Subcutaneous adipose tissue (tissue), 3 donors: ENCODE data around the gene STK32C.

GRCh38 chr10:131936632-131937271, 35.9 kb downstream of the PPP2R2D start:
- PRO-cap, result no peak
- RAMPAGE, long total RNA, 3 experiments, result no peak in any of the 3 experiments

- PRO-cap, result no peak
- RAMPAGE, long total RNA, 3 experiments, result no peak in any of the 3 experiments
Measured at GRCh38 chr10:131947790-131948371, 33.8 kb downstream of the BNIP3 start.

- PRO-cap, result bidirectional peak, plus-strand start at chr10:132308181, minus-strand start at chr10:132307971
- RAMPAGE, long total RNA, 3 experiments, result no peak in any of the 3 experiments
Measured at GRCh38 chr10:132307041-132308024, at the start of gene STK32C. STK32C (minus strand) TSS chr10:132307950.

- PRO-cap, result no peak
- RAMPAGE, long total RNA, 3 experiments, result no peak in any of the 3 experiments
Measured at GRCh38 chr10:132388700-132389934, 7.9 kb upstream of the PWWP2B start.

GRCh38 chr10:132411063-132412163, 14.4 kb downstream of the PWWP2B start:
- PRO-cap, result bidirectional peak, plus-strand start at chr10:132412104, minus-strand start at chr10:132411853
- RAMPAGE, long total RNA, 3 experiments, result no peak in any of the 3 experiments

DNA sequence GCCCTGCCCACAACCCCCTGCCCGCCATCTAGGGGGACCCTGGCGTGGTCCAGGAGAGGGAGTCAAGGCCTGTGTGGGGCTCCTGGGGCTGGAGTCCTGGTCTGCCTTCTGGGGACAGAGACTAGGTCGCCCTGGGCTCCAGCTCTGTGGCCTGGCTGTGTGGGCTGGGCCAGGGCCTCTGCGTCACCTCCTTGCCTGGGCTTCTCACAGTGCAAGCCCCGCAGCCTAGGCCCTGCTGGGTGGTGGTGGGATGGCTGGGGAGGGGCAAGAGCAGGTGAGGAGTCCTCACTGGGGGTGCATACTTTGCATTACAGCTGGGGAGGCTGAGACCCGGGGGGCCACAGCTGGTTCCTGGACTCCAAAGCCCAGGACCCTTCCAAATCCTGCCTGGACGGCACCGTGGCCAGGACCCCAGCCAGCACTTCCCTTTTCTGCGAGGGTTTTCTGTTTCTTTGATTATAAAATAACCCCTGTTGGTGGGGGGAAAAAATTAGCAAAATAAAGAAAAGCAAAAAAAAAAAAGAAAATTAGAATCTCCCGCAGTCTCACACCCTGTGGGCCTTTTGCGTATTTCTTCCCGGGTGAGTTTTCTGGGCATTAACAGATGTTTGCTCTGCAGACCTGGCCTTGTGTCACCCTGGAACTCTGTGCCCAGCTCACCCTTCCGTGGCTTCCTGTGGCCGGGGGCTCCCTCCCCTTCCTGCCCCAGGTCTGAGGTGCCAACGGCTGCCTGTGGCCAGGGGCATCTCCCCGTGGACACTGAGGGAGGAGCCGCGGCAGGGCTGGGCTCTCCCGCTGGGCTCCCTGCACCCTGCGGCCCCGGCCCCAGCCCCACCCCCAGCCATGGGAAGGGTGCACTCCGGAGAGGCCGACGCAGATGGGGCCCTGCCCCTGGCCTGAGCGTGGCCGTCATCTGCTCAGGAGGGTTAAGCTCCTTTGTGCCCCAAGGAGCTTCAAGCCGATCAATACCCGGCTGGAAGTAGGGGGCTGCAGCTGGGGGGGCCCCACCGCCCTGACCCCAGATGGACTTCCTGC, 23.8 kb downstream of the PWWP2B start:
- PRO-cap, result unidirectional peak, minus-strand start at position 761 of the sequence
- RAMPAGE, long total RNA, 3 experiments, result no peak in any of the 3 experiments

- PRO-cap, result no peak
- RAMPAGE, long total RNA, 3 experiments, result no peak in any of the 3 experiments
Measured at GRCh38 chr10:132422897-132423882, 26.2 kb downstream of the PWWP2B start.

DNA sequence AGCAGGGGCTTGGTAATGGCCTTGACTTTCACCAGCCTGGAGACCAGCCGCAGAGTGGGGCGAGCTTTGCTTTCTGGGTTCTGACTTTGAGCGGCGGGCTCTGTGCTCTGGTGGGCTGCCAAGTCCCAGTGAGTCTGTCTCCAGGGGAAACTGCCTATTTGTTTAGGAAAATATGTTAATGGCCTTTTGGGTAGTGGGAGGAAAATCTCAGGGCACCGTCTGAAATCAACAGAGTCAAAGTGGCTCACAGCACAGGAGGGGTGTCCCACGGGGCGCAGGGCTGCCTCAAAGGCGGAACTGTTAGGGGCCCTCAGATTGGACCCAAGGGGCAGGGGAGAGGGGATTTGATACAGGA, 68.0 kb upstream of the INPP5A start:
- PRO-cap, result no peak
- RAMPAGE, long total RNA, 3 experiments, result no peak in any of the 3 experiments

DNA sequence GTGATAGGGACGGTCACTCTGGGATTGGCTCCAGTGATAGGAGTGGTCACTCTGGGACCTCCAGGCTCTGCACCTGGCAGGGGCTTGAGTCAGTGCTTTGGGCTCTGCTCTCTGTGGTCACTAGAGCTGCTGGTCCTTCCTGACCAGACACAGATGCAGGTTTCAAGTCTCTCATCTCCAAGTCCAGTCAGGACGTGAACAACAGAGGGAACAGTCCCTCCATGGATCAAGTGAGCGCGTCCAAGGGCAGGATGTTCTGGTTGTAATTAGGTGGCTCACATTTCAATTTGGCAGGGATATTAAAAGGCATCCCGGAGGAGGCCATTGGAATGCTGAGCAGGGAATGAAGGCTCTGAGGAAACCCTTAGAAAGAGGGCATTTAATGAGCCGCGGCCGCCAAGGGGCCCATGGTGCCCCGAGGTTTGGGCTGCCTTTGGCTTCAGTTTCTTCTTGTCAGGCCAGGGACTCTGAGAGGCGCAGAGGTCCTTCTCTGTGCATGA, 30.9 kb upstream of the INPP5A start:
- PRO-cap, result no peak
- RAMPAGE, long total RNA, 3 experiments, result no peak in any of the 3 experiments

DNA sequence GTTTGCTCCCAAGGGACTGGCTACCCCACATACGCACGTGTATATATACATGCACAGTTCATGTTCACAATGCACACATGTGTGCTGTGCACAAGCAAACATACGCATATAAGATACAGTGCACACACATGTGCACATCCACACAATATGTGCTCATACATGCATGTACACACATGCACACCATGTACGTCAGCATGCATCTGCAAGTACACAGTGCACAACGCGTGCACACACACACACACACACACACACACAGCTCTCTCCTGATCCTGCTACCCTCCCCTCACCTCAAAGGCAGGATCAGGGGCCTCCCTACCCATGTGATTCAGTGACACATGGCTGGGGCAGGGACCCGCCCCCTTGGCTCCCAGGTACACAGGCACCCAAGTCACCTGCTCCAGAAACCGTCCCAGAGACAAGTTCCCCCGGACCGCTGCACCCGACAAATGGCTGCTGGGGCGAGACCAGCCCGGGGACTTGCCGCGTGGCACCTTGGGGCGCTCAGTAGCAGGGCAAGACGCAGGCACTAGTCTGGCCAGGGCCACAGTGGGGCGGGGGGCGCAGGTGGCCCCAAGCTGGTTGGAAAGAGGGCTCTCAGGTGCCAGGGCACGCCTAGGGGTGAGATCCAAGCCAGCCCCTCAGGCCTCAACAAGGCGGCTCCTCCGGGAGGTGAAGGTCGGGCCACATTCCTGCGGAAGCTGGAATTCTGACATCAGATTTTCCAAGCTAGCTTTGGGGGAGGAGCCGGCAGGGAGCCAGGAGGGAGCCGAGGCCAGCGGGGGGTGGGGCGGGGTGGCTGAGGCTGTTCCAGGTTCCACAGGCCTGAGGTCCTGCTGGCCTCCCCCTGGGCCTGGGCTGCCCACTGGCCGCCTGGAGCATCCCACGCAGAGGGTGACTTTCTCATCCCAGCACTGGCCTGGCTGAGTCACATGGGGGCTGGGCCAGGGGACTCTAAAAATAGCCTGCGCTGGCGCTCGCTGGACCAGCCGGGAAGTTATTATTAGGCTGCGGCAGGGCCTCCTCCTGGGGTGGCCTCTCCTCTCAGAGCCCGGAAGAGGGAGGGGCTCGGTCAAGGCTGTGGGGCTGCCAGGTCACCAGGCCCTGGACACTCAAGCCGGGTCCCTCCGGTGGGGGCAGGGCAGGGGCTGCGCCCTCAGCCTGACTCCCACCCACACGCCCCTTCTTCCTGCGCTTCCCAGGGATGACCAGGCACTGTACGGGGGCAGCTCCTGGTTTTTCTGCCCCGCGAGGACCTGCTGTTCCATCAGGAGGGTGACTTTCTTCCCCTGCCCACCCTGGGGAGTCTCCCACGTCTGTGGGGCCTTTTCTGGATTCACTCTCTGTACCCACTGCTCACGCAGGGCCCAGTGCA, 20.6 kb upstream of the INPP5A start:
- PRO-cap, result bidirectional peak, plus-strand start at position 1,003 of the sequence, minus-strand start at position 864 of the sequence
- RAMPAGE, long total RNA, 3 experiments, result no peak in any of the 3 experiments

- PRO-cap, result bidirectional peak, plus-strand start at chr10:132631220, minus-strand start at chr10:132631109
- RAMPAGE, long total RNA, 3 experiments, result no peak in any of the 3 experiments
Measured at GRCh38 chr10:132630674-132631395, 93.2 kb downstream of the INPP5A start.

GRCh38 chr10:132632102-132632730, 94.6 kb downstream of the INPP5A start:
- PRO-cap, result no peak
- RAMPAGE, long total RNA, 3 experiments, result no peak in any of the 3 experiments

GRCh38 chr10:132651892-132652302, 114.3 kb downstream of the INPP5A start:
- PRO-cap, result no peak
- RAMPAGE, long total RNA, 3 experiments, result no peak in any of the 3 experiments

- PRO-cap, result no peak
- RAMPAGE, long total RNA, 3 experiments, result no peak in any of the 3 experiments
Measured at GRCh38 chr10:132684877-132685940, 100.7 kb downstream of the NKX6-2 start.

- PRO-cap, result no peak
- RAMPAGE, long total RNA, 3 experiments, result no peak in any of the 3 experiments
Measured at GRCh38 chr10:132732557-132733111, 53.3 kb downstream of the NKX6-2 start.

GRCh38 chr10:132959907-132960539, 17.7 kb upstream of the CFAP46 start:
- PRO-cap, result no peak
- RAMPAGE, long total RNA, 3 experiments, result no peak in any of the 3 experiments

- PRO-cap, result no peak
- RAMPAGE, long total RNA, 3 experiments, result no peak in any of the 3 experiments
Measured at GRCh38 chr10:132961935-132962651, 19.7 kb upstream of the CFAP46 start.

GRCh38 chr10:132982127-132983013, 40.0 kb upstream of the CFAP46 start:
- PRO-cap, result no peak
- RAMPAGE, long total RNA, 3 experiments, result no peak in any of the 3 experiments

DNA sequence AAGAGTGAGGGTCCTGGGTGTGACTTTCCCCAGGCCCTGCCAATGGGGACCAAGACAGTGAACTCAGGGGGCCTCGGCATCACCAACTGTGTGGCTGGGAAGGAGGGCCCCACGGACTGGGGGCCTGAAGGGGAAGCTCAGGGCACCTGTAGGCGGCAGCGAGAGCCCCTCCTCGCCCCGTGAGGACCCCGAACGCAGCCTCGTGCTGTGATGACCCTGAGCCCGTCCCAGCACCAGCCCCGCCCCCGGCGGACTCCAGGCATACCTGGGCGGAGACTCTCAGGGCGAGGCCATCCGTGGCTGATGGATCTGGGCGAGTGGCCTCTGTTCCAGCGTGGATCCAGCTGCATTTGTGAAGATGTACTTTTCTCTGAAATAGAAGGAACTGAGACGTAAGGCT, 50.4 kb upstream of the CFAP46 start:
- PRO-cap, result no peak
- RAMPAGE, long total RNA, 3 experiments, result no peak in any of the 3 experiments

GRCh38 chr10:133117783-133118212, 30.1 kb downstream of the ADGRA1 start:
- PRO-cap, result no peak
- RAMPAGE, long total RNA, 3 experiments, result no peak in any of the 3 experiments